Rectum (tissue), 1 donor: ENCODE measurements around a stretch of chr10.

DNA sequence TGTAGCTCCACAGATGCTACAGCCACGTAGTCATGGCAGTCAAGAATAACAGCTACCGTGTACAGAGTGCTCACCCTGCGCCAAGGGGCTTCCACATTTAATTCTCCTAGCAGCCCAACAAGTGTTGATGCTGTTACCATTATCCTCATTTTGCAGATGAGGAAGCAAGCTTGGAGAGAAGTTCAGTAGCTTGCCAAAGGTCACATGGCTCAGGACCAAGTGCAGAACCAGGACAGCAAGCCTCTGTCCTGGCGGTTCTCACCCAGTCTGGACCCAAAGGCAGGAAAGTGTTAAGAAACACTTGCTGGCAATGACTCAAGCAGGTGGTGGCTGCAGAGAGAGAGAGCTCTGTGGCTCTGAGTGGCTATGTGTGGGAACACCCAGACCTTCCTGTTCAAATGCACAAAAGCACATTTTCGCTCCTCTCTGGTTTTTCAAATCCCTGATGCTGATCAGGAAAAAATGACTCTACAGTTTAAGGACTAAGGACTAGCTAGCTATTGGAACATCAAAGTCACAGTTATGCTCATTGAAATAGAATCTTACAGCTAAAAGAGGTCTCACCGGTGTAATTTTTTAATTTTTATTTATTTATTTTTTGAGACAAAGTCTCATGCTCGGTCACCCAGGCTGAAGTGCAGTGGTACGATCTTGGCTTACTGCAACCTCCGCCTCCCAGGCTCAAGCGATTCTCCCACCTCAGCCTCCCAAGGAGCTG is 89.9 kb downstream of the CREM start:
- PRO-cap, result no peak

GRCh38 chr10:35331793-35332433 is 4.4 kb upstream of the CCNY start:
- PRO-cap, result no peak

DNA sequence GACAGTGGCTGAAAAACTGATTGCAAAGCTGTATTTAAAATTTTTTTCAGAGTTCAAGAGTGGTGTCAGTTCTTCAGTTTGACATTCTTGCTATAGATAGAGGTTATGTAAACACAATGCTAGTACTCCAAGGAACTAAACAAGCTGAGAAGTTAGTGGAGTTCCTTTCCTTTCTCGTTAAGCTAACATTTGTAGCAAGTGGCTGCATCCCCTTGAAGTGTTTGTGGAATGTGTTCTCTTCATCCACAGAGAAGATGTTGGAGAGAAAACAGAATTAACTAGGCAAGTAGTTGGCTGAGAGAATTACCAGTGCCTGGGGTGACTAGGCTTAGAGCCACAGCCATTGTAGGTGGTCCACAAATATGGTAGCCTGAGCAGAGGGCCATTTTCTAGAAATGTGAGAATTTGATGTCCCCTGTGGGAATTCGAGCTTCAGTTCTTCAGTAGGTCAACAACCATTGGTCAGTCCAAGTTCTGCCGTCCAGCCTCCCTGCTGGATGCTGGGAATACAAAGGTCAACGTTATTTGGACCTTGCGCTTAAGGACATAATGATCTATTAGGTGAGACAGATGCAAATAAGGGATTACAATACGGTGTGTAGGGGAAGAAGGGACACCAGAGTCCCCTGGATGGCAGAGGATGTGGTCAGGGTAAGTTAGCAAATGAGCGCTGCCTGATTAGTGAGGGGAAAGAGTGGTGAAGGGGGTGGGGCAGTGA is 16.0 kb downstream of the CCNY start:
- PRO-cap, result no peak

- PRO-cap, result no peak
These were observed 19.7 kb downstream of the CCNY start for GRCh38 chr10:35356037-35356353.

- PRO-cap, result no peak
These were observed 39.2 kb downstream of the CCNY start for GRCh38 chr10:35375240-35376110.

DNA sequence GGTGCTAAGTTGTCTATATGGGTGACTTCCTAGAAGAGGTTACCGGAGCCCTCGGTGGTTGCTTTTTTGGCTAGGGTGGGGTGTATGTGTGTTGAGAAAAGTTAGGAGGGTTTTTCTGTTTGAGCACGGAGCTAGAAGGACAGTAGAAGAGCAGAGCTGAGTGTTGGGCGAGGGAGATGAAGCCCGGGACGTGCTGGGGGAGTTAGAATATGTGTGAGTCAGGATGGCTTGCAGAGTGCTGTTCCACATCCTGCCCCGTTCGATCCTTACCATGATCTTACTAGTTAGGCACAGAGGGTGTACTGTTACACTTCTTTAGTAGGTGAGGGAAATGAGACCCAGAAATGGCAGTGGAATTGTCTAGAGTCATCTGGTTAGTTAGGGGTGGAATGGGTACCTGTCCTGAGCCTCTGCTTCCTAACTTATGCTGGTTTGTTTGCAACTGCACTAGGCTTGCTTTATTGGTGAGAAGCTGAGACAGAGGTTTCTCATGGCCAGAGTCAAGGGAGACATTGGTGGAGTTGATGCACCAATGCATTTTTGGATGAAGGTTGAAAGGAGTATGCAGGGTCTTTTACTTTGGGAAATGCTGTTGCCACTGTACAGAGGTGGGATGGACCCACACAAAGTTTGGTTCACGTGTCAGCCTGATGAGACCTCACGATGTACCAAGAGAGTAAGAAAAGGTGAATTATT is 42.3 kb downstream of the CCNY start:
- PRO-cap, result no peak

DNA sequence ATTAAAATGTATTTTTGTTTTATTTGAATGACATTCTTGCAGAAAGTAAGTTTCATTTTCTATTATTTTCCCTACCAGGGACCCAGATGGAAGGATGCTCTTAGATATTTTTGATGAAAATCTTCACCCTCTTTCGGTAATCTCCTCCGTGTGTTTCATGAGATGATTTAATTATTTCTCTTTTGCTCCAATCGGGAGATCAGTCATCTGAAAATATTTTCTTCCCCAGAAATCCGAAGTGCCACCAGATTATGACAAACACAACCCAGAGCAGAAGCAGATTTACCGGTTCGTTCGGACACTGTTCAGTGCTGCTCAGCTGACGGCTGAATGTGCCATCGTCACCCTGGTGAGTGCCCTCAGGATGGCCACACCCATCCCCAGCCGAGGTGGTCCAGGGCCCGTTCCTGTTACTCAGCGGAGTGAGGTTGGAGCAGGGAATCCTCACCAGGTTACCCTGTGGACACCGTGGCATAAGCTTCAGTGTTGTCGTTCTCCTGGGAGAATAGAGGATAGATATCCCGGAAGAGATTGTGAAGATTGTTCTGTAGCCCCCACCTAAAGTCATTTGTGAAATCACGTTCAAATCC is 75.2 kb upstream of the GJD4 start:
- PRO-cap, result no peak

DNA sequence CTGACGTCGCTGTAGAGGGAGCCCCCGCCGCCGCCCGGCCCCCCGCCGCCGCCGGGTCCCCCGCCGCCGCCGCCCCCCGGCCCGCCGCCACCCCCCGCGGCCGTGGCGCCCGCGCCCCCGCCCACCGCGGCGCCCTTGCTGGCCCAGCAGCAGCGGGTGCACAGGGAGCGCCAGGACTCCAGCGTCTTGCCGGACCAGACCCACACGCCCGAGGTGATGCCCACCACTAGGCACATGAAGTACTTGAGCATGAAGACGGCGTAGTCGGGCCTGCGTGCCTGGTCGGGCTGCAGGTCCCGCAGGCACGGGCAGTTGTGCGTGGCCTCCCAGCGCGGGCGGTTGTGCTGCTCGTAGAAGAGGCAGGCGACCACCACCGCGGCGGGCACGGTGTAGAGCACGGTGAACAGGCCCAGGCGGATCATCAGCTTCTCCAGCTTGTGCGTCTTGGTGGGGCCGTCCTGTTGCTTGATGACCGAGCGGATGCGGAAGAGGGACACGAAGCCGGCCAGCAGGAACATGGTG is 2.6 kb downstream of the FZD8 start:
- PRO-cap, result no peak

DNA sequence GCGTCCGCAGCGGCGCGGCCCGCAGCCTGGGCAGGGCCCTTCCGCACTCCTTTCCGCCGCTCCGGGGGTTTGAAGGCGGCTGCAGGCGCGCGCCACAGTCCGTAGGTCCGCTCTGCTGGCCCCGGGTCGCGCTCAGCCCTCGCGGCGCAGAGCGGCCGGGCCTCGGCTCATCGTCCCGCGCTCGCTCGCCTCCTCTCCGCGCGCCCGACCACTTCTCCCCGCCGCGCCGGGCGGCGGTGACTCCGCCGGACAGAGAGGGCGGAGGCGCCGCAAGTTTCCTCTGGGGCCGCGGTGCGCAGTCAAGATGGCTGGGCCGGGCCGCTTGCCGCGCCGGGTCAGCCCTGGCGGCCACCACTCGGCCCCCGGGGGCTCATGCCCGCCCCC is 508 bp downstream of the FZD8 start:
- PRO-cap, result bidirectional peak, plus-strand start at position 97 of the sequence, minus-strand start at position 71 of the sequence; bidirectional peak, plus-strand start at position 298 of the sequence, minus-strand start at position 238 of the sequence

GRCh38 chr10:35858546-35859486 is 216.7 kb upstream of the FZD8 start:
- PRO-cap, result no peak

GRCh38 chr10:37856103-37856695 is 1.2 kb downstream of the ZNF248 start:
- PRO-cap, result no peak

DNA sequence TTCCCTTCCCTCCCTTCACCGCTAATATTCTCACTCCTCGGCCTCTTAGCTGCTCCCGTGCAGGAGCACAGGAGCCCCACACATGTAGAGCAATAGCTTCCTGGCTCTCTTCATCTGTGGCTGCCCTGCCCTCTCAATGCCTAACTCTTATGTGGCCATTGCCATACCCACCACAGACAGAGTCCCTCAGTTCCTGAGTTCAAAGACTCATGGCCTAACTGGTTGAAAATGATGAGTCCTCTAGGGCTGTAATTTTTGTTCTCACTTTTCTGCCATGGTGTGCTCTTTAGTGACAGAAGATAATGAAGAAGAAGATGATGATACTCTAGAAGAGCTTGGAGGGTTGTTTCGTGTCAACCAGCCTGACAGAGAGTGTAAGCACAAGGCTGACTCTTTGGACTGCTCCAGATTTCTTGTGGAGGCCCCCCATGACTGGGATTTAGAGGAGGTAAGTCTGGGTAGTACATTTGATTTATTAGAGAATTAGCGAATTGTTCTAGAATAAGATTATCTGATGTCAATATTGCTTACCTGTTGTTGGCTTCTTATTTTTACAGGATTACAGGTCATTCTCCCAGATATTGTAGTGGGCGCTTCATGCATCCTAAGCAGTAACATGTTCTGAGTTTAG is 15.7 kb downstream of the BMS1 start:
- PRO-cap, result no peak

GRCh38 chr10:42932633-42933337 is 144.1 kb upstream of the RET start:
- PRO-cap, result unidirectional peak, plus-strand start at chr10:42932909

DNA sequence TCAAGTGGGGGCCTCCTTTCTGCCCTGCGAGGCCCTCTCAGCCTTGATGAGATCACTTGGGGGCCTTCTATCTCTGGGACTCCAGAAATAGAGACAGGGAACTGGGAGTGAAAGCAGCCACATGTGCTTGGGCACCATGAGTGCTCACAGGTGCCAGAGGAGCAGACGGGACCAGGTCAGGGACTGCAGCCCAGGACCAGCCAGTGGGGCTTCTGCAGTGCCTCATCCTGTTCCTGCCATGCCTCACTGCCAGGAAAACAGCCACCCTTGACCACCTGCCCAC is 116.0 kb upstream of the RET start:
- PRO-cap, result no peak

DNA sequence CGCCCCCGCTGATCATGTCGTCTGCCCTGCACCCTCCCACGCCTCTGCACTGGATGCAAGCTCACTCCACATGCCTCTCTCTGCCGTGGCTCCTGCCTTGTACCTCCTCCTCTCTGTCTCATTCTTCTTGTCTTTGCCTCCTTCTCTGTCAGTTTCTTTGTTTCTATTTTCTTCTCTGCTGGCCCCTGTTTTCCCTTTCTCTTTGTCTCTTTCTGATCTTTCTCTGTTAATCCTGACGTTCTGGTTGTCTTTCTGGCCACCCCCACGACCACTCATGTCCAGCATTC is 87.7 kb upstream of the RET start:
- PRO-cap, result unidirectional peak, plus-strand start at position 167 of the sequence

- PRO-cap, result no peak
These were observed 32.5 kb upstream of the RET start for GRCh38 chr10:43044133-43045005.

- PRO-cap, result no peak
These were observed 10.8 kb upstream of the CSGALNACT2 start for GRCh38 chr10:43127537-43127823.

- PRO-cap, result no peak
These were observed 25.0 kb downstream of the CSGALNACT2 start for GRCh38 chr10:43163222-43163677.

- PRO-cap, result no peak
These were observed 37.8 kb downstream of the RASGEF1A start for GRCh38 chr10:43228905-43229601.

- PRO-cap, result no peak
These were observed 1.4 kb downstream of the FXYD4 start for GRCh38 chr10:43372730-43373308.